Thyroid gland (tissue), 7 donors: Measurements from ENCODE around the genes FAM83B and HCRTR2.

- PRO-cap, 2 experiments, result no peak in any of the 2 experiments
- RAMPAGE, long total RNA, 5 experiments, result no peak in any of the 5 experiments
Observed at GRCh38 chr6:53513410-53514022, 31.4 kb downstream of the GCLC start.

- PRO-cap, 2 experiments, result no peak in any of the 2 experiments
- RAMPAGE, long total RNA, 5 experiments, result no peak in any of the 5 experiments
Observed at GRCh38 chr6:53530351-53531284, 14.3 kb downstream of the GCLC start.

- PRO-cap, 2 experiments, result peak in 2 of 2 experiments; most common plus-strand start chr6:53548286 (in 2); most common minus-strand start chr6:53547971 (in 1)
- RAMPAGE, long total RNA, 5 experiments, result no peak in any of the 5 experiments
Observed at GRCh38 chr6:53547677-53548780, 3.1 kb upstream of the GCLC start.

DNA sequence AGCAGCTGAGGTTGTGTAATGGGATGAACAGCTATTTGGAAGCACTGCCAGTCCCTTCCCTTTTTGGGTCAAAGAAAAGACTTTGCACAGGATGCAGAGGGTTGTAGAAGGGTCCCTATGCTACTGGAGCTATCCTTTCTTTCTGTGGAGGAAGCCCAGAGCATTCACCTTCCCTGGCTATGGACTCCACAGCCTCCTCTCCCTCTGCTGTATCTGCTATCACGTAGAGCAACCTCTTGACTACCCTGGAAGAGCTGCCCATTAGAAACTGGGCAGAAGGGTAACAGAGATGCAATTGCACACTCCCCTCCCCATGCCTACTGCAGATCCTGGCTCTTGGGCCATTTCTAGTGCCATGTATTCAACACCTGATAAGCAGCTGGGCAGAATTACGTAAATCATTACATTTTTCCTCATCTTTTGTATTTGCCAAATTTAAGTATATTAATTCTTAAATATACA is 3.1 kb downstream of the KLHL31 start:
- PRO-cap, 2 experiments, result no peak in any of the 2 experiments
- RAMPAGE, long total RNA, 5 experiments, result no peak in any of the 5 experiments

DNA sequence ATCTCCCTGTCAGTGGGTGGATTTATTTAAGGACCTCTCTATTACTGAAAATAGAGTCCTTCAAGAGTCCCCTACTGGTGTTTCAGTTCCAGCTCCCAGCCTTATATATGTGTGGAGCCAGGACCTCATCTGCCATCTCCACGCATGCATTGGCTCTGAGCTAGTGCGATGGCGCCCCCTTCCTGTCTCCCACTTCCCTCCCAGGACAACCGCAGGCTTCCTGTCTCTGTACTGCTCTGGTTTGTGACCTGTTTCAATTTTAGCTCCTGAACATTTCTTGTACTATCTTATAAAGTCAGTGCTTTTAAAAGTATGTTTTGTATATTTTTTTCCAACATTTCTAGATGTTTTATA is 59.8 kb upstream of the LRRC1 start:
- PRO-cap, 2 experiments, result no peak in any of the 2 experiments
- RAMPAGE, long total RNA, 5 experiments, result no peak in any of the 5 experiments

- PRO-cap, 2 experiments, result no peak in any of the 2 experiments
- RAMPAGE, long total RNA, 5 experiments, result no peak in any of the 5 experiments
Observed at GRCh38 chr6:53802983-53803371, 8.2 kb downstream of the LRRC1 start.

- PRO-cap, 2 experiments, result no peak in any of the 2 experiments
- RAMPAGE, long total RNA, 5 experiments, result no peak in any of the 5 experiments
Observed at GRCh38 chr6:53827272-53828050, 32.7 kb downstream of the LRRC1 start.

GRCh38 chr6:53855063-53856007 is 60.5 kb downstream of the LRRC1 start:
- PRO-cap, 2 experiments, result no peak in any of the 2 experiments
- RAMPAGE, long total RNA, 5 experiments, result no peak in any of the 5 experiments

DNA sequence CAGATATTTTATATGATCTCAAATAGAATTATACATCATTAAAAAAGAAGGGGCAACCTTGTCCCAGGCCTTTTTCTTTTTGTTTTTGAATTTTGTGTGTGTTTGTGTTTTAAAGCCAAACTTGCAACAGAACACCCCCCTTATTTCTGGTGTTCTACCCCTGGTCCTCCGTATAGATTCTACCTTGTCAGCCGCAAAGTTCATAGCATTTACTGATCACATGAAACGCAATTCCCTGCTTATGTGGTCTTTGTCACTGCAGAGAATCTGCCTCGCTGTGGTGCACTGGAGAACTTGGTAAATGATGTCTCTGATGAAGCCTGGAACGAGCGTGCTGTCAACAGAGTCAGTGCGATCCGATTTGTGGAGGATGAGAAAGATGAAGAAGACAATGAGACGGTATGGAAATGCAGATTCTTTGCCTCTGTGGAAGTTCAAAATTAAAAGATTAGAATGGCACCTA is 125.6 kb downstream of the LRRC1 start:
- PRO-cap, 2 experiments, result no peak in any of the 2 experiments
- RAMPAGE, long total RNA, 5 experiments, result no peak in any of the 5 experiments

GRCh38 chr6:54010882-54011180 is 100.4 kb upstream of the MLIP start:
- PRO-cap, 2 experiments, result peak in 1 of 2 experiments; most common plus-strand start chr6:54010965 (in 1)
- RAMPAGE, long total RNA, 5 experiments, result no peak in any of the 5 experiments

DNA sequence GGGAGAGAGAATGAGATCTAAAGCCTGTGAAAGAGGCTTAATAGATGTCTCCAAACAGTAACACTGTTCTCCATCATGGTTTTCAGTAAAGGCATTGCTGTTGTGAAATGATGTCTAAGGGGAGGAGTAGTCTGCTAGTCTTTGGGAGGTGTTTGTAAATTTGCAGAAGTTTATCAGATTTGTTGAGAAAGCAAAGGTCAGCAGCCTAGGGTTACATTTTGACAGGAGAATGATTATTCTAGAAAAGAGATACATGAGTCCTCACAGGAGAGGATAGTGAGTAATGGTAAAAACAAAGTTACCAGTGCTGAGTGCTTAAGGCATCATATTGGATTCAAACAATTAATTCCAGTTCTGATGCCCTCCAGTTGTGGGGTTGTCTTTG is 73.8 kb upstream of the MLIP start:
- PRO-cap, 2 experiments, result no peak in any of the 2 experiments
- RAMPAGE, long total RNA, 5 experiments, result no peak in any of the 5 experiments

DNA sequence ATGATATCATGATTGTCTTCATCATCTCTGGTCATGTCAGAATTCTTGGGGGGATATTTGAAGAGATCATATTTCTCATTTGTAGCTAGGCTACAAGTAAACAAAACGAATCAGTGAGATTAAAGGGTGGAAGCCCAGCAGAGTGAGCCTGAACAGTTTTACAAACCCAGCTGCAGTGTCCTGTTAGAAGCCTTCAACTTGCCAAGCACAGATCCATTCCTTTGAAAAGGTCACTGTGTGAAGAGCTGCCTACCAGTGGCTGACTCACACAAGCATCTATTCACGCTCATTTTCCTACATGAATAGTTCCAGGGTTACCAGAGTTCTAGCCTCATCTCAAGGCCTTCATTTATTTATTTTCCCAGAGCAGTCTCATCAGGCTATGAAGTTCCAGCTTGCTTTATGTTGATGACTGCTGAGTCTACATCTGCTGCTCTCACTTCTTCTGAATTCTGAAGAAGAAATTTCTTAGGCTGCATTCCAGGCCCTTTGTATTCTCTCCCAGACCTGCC is 25.7 kb upstream of the MLIP start:
- PRO-cap, 2 experiments, result no peak in any of the 2 experiments
- RAMPAGE, long total RNA, 5 experiments, result no peak in any of the 5 experiments

DNA sequence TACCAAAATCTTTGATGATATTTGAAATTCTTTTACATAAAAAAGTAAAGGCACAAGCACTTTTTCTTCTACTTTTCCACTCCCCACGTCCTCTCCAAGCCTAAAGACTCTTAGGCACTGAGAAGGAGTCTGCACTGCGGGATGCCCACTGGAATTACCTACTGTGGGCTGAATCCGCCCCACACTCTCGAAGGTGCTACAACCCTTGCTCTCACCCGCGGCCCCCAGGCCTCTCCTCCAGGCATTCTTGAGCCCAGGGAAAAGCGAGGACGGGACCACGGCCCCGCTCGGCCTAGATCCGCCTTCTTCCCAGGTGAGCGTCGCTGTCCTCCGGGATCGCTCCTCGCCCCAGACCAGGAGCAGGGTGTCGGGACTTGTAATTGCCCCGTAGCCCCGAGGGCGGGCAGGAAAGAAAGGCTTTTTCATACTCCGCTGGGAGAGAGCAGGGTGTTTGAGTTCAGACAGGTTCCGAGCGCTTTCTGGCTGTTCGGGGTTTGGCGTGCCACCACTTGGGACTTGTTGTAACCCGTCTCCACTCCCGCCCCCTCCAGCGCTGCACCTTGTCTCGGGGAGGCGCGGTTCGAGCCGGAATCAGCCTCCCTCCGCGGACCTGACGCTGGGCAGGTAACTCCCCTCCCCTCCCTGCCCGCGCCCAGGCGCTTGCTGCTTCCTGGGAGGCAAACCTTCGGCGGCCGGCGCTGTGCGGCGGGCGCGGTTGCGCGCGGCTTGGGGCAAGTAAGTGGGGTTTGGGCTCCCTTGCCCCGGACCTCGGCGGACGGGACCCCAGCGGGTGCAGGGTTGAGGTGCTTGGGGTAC is at the start of gene FAM83B:
Gene FAM83B (plus strand): TSS at position 680 of the 816 bp plus-strand sequence.
- PRO-cap, 2 experiments, result peak in 2 of 2 experiments; most common plus-strand start position 680 of the sequence (in 2); most common minus-strand start position 186 of the sequence (in 1)
- RAMPAGE, long total RNA, 5 experiments, result start-site peak on the plus strand in 3 of 5 experiments, centred at positions 653 to 670 of the sequence, 23 to 87 reads per replicate; start-site peak on the minus strand in 1 of 5 experiments, centred at position 551 of the sequence, 5 reads per replicate

- PRO-cap, 2 experiments, result no peak in any of the 2 experiments
- RAMPAGE, long total RNA, 5 experiments, result no peak in any of the 5 experiments
Observed at GRCh38 chr6:55174085-55175045, at the start of gene HCRTR2. HCRTR2 (plus strand) TSS chr6:55174515.

- PRO-cap, 2 experiments, result no peak in any of the 2 experiments
- RAMPAGE, long total RNA, 5 experiments, result no peak in any of the 5 experiments
Observed at GRCh38 chr6:56372264-56372513, 124.8 kb upstream of the COL21A1 start.

DNA sequence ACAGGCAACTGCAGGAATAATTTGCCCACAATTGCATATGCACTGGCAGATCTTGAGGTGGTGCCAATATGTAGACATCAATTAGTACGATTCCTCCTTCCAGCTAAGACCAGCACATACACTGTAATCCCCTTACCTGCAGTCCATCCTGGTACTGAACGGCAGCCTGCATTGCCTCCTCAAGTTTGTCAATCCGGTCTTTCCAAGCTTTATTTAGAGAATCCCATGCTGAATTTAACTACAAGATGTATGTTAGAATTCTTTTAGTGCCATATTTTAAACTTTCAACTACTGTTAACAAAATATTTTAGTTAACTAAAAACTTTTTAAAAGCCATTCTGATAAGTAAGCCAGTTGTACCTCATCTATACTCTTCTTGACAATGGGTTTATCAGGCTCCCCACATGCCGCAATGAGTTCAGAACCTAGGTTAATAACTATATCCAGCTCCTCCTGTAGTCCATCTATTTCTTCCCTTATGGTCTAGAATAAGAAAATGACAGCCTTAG is 259.0 kb upstream of the COL21A1 start:
- PRO-cap, 2 experiments, result no peak in any of the 2 experiments
- RAMPAGE, long total RNA, 5 experiments, result no peak in any of the 5 experiments

DNA sequence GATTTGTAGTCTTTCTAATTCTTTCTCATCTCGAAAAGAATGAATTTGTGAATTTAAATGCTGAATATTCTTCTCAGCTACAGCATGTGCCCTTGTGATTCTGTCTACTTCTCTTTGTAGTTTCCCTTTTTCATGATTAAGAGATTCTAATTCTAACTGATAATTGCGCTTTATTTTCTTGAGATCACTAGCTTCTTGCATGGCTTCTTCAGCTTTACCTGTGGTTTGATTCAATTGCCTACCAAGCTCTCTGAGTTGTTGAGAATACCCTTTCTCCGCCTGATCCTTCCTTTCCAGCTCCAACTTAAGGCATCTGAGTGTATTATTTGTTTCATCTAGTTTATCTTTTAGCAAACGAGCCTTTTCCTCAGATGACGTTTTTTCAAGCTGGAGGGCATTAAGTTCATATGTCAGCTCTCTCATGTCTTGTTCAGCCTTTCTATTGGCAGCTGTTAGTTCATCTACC is 335.1 kb downstream of the DST start:
- PRO-cap, 2 experiments, result no peak in any of the 2 experiments
- RAMPAGE, long total RNA, 5 experiments, result no peak in any of the 5 experiments

GRCh38 chr6:56842042-56842536 is 112.5 kb downstream of the DST start:
- PRO-cap, 2 experiments, result no peak in any of the 2 experiments
- RAMPAGE, long total RNA, 5 experiments, result no peak in any of the 5 experiments

DNA sequence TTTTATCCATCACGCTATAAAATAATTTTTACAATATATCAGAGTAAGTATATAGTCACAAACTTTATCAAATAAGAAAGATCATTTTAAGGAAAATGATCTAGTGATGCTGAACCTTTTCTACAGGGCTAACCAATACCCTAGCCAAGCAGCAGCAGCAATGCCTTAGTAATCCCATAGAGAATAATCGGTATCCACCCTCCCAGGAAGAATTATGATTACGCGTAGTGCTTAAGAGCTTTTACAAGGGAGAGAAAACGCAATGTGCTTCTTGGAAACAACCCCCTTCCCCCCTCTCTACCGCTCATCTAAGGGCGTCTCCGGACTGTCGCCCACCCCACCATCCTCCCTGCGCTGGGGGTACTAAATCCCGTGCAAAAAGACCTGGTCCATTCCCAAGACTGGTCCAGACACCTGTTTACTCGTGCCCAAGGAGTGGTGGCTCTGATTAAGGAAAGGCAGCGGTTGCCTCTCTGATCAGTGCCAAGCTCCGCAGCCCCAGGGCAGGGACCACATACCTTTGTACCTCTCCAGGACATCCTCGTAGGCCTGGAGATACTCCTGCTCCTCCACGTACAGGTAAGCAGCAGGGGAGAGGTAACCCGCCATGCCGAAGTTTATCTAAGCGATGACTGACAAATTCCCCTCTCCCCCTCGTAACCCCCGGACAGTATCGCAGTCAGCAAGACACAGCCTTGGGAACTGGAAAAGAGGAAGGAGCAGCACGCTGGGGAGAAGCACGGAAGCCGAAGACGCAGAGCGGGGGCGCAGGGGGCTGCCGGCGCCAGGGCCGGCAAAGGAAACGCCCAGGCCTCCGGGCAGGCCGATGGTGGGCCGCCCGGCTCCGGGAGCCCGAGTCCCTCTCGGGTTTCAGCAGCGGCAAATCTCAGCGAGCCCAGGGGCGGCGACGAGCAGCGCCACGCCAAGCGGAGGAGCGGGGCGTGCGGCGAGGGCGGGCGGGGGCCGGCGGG is 111.8 kb downstream of the DST start:
- PRO-cap, 2 experiments, result peak in 1 of 2 experiments; most common plus-strand start position 262 of the sequence (in 1); most common minus-strand start position 862 of the sequence (in 1)
- RAMPAGE, long total RNA, 5 experiments, result start-site peak on the minus strand in 2 of 5 experiments, centred at positions 748 to 876 of the sequence, 30 to 116 reads per replicate

DNA sequence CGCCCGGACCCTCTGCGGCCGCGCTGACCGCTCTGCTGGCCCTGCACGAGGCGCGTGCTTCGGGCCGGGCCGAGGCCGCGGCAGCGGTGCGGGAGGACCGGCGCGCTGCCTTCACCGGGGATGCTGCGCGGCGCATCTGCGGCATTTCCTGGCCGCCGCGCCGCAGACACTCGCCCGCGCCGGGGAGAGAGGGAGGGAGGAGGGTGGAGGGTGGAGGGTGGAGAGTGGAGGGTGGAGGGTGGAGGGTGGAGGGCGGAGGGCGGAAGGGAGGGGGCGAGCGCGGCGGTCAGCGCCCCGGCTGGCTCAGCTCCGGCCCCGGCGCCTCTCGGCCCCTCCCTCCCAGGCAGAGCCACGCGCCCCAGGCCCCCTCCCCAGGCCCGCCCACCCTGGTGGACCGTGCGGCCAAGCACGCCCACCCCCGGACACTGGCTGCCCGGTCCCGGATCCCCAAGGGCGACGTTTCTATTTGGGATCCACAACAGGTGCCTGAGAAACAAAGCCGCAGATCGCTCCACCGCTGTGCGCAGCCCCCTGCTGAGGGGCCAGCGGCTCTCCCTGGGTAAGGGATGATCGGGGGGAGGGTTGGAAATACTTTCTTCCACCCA is 111.0 kb downstream of the DST start:
- PRO-cap, 2 experiments, result peak in 2 of 2 experiments; most common plus-strand start position 255 of the sequence (in 1); most common minus-strand start position 172 of the sequence (in 2)
- RAMPAGE, long total RNA, 5 experiments, result no peak in any of the 5 experiments